Helper T cell (primary cell): Measurements from ENCODE around the genes ULBP1 and PPP1R14C.

DNA sequence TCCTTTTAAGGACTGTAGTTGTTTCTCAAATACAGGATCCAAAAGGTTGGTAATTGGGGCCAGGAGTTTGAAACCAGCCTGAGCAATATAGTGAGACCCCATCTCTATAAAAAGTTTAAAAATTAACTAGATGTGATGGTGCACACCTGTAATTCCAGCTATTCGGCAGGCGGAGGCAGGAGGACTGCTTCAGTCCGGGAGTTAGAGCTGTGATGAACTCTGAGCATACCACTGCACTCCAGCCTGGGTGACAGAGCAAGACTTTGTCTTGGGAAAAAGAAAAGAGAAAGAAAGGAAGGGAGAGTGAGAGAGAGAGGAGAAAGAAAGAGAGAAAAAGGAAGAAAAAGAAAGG is 143.2 kb upstream of the SASH1 start:
- PRO-cap, 2 experiments = no peak in any of the 2 experiments

DNA sequence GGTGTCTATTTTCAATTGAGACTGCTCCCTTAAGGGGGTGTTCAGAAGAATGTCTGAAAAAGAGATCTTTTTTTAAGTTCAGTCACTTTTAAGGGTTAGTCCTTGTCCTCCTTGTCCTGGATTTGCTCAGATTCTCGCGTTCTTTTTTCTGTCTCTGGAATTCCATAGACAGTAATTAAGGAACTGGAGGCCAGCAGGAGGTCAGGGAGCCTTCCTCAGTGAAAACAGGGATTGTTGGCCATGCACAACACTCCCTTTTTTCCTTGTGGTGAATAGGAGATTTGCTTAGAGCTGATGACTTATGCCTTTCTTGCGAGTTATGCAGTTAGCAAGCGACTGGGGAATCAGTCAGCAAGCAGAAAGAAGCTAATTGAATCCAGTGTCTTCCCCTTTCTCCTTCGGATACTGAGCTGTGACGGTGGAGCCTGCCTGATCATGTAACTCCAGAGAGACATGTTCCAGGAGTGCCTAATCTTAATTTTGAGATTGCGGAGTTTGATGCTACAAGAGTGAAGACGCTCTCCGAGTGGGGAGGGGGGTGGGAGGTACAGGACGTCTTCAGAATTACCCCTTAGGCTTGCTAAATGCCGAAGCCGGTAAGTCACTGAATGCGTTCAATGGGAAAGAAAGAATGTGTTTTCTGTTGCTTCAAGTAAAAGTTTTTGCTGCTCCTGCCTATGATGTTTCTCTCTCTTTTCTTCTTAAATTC is 165.8 kb downstream of the SASH1 start:
- PRO-cap, 2 experiments = no peak in any of the 2 experiments

DNA sequence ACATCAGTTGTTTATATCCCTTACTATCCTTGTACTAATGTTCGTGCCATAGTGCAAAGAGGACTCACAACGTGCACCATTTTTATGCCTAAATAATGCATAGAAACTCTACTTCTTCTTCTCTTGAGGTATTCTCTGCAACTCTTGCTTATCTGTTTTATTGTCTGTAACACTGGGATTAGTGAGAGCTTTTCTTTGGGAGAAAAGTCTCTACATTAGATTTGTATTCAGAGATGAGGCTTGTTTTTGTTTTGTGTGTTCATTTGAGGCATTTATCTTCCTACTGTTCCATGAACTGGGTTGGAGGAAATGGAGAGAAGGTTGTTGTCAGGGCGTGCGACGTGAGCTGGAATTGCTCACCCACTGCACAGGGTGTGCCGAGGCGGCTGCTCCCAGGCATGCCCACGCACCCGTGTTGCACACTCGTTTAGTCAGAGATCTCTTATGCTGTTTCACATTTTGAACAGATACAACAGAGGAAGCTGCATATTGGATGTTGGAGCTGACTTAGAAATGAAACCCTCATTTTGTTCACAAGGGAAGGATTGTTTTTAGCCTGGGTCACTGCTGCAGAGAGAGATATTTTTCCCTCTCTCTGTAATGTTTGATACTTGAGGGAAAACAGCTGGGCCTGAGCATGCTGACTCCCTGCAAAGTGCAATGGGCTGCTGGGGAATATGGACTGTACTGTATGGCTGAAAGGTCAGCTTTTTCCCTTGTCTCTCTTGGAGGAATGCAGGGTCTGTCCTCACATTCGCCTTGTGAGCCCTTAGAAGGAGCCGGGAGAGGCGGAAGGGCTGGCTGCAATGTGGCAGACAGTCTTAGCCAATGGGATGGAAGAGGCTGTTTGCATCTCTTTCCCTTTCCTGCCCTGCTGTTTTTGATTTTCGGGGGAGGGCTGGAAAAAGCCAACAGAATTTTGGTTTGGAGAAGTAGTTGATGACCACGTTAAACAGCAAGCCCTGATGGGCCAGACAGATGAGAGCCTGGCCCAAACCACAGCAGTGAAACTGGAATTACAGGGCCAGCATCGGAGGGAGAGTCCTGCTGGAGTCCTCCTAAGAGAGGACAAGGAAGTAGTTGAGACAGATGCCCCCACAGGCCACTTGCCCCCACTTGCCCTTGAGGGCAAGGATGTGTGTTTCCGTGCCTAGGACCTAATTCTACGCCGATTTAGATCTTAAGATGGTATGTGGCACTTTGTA is 170.7 kb downstream of the SASH1 start:
- PRO-cap, 2 experiments = no peak in any of the 2 experiments

- PRO-cap, 2 experiments = no peak in any of the 2 experiments
Observed at GRCh38 chr6:148603994-148604400, 142.8 kb upstream of the UST start.

DNA sequence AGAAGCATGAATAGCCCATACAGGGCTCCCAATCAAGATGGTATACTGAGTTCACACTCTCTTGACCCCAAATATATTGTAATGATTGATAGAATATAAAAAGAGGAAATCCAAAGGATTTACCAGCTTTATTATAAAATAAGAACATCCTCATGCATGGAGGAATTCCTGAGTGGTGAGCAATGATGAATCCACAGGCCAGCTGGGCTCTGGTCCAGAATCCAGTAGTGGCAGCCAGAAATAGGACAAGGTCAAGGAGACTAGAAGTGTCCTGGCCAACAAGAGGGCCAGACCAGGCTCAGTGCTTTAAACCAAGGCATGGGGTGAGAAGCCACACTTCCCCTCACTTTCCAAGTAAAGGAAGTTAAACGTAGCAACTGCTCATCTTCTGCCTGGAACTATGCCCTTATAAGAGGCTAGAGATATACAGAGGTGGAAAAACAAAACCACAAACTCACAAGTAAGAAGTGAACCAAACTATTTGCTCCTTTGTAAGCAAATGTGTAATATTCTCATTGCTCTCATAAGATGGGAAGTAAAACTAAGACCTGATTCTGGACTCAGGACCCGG is 253.1 kb downstream of the UST start:
- PRO-cap, 2 experiments = no peak in any of the 2 experiments

DNA sequence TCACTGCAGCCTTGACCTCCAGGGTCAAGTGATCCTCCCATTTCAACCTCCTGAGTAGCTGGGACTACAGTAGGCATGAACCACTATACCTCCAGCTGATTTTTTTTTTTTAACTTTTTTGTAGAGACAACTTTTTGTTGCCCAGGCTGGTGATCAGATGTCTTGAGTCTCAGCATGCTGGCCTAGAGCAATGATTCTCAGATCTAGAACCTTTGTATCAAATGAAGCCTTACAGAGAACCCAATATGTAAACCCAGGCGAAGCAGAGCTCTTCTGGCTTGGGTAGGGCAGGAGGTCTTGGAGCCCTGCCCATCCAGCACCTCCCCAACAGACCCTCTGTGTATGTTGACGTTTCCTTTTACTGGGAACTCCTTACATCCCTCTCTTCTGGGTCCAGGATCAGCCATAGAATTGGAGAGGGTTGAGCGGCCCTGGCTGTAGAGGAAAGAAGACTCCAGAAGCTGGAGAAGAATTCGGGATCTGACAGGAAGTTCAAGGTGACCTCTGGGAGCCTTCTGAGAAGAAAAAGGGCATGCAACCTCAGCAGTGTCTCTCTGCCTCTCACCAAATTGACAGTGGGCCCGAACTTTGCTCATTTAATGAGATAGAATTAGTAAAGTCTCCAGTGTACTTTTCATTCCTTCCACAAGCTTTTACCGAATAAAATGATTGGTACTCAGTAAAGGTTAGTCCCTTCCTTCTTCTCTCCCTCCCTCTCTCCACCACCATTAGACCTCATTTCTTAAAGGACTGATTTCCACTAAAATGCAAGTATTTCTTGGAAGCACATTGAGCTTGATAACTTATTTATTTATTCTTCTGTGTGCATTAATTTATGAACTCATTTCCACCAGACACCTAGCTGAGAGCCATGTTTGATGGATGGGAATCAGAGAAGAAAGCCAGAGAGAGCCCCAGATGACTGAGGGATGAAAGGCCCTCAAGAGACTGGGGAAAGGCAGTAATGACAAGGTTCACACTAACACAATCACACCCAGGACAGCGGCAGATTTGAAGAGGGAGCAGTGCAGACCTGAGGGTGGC is 258.4 kb downstream of the UST start:
- PRO-cap, 2 experiments = no peak in any of the 2 experiments

DNA sequence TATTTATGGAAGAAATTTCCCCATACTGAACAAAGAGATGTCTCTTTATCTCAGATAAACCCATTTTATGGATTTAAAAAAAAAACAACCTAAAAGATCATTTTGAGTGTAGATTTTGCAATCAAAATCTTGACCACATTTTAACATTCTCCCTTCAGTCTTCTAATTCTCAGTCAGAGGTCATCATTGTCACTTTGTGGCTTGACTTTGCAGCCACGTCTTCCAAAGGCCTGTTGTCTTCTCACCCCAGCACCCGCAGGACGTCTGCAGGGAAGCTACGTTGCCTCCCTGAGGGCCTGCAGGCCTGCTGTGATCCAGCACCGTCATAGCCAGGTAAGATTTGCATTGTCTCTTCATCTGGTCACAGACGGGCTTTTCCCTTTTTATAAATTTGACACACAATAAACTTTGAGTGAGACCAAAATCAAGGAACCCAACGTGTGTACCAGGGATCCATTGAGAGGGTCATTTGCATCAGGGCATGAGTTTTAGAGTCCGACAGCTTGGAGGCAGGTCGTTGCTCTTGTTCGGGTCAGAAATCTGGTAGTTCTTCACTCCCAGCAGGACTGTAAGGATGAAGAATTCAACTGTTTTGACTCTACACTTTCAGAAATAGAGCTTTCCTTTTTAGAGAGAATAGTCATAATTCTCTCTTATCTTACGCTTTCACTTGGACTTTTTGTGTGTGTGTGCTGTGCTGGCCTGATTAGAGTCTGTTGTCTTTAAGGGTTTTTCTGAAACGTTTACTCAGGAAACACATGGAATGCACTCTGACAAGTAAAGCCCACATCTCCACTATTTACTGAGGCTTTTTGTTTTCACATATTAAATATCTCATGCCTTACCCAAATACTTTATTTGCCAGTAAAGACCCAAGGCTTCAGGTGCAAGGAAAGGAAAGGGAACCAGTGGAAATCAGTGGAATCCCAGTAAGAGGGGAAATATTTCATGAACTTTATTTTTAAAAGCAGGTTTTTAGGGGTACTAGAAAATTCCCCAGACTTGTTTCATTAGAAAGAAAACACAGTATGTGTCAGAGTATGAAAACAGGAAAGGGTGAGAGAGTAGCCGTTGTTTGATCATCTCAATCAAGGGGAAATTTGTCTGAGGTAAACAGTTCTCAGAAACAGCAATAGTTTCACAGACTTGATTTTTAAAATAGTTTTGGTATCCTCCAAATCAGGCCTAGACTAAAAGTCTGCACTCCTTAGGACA is 177.1 kb upstream of the TAB2 start:
- PRO-cap, 2 experiments = peak in 2 of 2 experiments; most common plus-strand start position 415 of the sequence (in 1); most common minus-strand start position 266 of the sequence (in 2)

DNA sequence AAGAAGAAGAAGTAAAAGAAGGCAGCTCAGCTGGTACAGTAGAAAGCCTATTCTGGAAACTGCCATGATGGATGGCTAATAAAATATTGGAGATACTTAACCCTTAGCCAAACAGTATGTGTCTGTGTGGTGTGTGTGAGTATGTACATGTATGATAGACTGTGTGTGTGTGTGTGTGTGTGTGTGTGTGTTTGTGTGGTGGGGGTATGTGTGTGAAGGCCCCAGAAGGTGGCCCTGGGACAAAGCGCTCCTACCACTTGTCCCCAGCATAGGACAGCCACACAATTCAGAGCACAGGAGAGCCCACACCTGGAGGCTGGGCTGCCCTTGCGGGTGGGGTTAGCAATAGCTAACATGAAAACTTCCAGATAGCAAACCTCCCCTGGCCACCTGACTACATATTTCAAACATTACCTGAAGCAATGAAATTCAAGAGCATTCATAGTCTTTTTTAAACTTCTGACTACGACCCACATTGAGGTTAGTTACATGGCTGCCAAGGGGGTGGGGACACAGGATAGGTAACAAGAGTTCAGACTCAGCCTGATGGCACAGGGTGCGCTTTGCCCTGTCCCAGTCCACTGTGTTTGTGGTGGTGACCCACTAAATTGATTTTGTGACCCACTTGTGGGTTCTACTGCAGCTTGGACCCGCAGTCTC is 34.9 kb downstream of the ZC3H12D start:
- PRO-cap, 2 experiments = no peak in any of the 2 experiments

- PRO-cap, 2 experiments = no peak in any of the 2 experiments
Observed at GRCh38 chr6:149473021-149473810, 11.6 kb downstream of the ZC3H12D start.

GRCh38 chr6:149495321-149496215 is 10.8 kb upstream of the ZC3H12D start:
- PRO-cap, 2 experiments = peak in 2 of 2 experiments; most common plus-strand start chr6:149495583 (in 1); most common minus-strand start chr6:149495796 (in 2)

- PRO-cap, 2 experiments = no peak in any of the 2 experiments
Observed at GRCh38 chr6:149568057-149568342, 1.8 kb downstream of the GINM1 start.

- PRO-cap, 2 experiments = no peak in any of the 2 experiments
Observed at GRCh38 chr6:149694925-149695501, 22.9 kb downstream of the LATS1 start.

- PRO-cap, 2 experiments = no peak in any of the 2 experiments
Observed at GRCh38 chr6:149749923-149750839, 640 bp downstream of the PCMT1 start.

DNA sequence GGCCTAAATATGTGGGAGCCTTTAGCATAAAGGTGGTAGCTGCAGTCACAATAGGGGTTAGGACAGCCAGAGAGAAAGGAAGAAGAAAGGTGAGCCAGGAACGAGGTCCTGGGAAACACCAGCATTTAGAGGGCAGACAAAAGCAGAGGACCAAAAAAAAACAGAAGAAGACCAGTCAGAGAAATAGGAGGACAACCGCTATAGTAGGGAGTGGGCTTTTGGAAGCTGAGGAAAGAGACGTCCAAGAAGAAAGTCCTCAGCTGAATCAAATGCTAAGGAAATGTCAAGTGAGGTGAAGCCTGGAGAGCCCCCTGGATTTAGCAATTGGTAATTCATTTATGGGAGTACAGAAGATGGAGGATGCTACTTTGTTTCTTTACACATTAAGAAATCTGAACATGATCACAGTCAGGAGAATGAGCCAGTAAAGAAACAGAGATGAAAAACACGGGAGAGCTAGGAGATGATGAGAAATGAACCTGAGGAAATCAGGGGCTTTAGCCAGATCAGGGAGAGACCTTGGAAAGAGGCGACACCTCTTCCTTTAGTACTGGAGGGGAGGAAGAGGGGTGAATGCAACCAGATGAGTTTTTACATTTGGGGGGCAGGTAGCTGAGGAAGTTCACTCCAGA is 41.1 kb downstream of the LRP11 start:
- PRO-cap, 2 experiments = no peak in any of the 2 experiments

GRCh38 chr6:149890599-149890992 is 7.3 kb downstream of the RAET1E start:
- PRO-cap, 2 experiments = no peak in any of the 2 experiments

DNA sequence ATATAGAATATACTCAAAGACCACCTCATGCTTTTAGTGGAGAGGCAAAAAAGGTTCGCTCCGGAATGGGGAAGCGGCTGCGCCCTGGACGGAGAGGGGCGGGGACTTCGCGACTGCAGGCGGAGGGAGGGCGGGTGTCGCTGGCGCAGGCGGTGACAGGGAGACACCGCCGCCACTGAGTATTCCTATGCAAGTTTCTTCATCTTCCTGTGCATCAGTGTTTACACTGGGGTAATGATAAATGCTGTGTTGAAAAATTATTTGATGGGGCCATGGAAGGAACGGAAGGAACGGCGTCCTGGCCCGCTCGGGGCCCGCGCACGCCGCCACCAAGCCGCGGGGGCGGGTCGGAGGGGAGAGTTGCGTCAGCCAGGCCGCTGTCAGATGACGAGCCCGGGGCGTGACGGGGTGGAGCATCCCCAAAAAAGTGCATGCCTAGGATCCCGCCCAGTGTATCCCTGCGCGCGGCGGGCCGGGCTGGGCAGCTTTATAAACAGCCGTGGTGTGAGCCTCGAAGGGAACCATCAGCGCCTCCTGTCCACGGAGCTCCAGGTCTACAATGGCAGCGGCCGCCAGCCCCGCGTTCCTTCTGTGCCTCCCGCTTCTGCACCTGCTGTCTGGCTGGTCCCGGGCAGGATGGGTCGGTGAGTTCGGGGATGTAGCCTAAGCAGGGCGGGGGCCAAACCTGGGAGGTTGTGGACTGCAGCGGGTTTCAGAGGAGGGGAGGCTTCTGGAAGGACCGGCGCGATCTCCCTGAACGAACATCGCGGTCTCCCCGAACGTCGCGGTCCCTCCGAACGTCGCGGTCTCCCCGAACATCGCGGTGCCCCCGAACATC is at the start of gene ULBP1:
ULBP1 (plus strand) TSS at position 453 of the 838 bp plus-strand sequence.
- PRO-cap, 2 experiments = peak in 1 of 2 experiments; most common plus-strand start position 453 of the sequence (in 1)

- PRO-cap, 2 experiments = no peak in any of the 2 experiments
Observed at GRCh38 chr6:150117841-150118125, 25.1 kb upstream of the PPP1R14C start.

DNA sequence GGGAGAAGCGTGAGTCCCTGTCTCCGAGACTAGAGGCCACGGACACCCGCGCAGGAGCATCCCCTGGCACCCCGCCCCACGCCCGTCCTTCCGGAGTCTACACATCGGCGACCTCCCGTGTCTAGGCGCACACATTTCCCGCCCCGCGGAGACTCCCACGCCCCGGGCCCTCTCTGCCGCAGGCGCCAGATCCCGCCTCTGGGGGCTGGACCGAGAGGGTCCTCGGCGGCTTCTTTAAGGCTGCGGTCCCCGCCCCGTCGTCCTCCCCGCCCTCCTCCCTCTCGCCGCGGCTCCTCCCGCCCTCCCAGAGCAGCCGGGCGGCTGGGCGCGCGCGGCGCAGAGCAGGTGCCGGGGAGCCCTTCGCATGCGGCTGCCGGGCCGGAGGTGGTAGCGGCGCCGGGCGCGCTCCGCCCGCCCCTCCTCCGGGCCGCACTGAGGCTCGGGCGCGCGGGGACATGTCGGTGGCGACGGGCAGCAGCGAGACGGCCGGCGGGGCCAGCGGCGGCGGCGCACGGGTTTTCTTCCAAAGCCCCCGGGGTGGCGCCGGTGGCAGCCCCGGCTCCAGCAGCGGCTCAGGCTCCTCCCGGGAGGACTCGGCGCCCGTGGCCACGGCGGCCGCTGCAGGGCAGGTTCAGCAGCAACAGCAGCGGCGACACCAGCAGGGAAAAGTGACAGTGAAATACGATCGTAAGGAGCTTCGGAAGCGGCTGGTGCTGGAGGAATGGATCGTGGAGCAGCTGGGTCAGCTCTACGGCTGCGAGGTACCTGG is at the start of gene PPP1R14C:
PPP1R14C (plus strand) TSS at position 307 of the 769 bp plus-strand sequence.
- PRO-cap, 2 experiments = no peak in any of the 2 experiments

DNA sequence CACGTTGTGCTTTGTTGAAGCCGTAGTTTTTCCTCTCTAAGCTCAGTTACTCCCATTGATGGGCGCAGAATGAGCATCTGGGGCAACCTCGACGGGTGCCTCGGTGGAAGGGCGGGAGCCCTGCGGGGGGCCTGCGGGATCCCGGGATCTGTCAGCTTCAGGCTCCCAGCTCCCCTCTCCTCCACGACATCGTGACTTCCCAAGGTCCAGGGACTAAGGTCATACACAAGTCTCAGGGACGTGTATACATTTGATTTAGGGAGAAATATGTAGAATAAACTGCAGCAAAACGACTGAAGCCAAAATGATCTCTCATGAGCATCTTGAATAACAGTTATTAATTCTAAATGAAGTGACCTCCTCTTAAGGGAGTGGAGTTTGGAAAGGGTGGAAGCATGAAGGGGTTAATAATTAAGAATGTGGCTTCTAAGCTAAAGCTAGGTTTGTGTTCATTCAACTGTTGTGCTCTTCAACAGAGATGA is 1.3 kb downstream of the PPP1R14C start:
- PRO-cap, 2 experiments = no peak in any of the 2 experiments

DNA sequence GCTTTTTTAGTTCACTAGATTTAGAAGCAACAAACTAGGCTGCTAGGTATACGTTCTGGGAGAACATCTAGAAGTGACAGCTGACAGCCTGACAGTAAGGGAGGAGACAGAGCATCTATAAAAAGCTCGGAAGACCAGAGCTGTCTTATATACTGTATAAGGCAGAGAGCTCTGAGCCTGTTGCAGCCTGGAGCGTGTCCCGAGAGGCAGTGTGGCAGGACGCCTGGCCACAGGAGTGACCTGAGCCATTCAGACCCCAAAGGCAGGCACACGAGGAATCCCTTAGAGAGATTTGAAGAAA is 24.6 kb downstream of the PPP1R14C start:
- PRO-cap, 2 experiments = no peak in any of the 2 experiments